Measurements from ENCODE around the gene BRD3OS.

GRCh38 chr9:133865366-133866246 is 126.5 kb downstream of the VAV2 start:
- PRO-cap: no peak

GRCh38 chr9:133884932-133885763 is 107.0 kb downstream of the VAV2 start:
- PRO-cap: no peak

DNA sequence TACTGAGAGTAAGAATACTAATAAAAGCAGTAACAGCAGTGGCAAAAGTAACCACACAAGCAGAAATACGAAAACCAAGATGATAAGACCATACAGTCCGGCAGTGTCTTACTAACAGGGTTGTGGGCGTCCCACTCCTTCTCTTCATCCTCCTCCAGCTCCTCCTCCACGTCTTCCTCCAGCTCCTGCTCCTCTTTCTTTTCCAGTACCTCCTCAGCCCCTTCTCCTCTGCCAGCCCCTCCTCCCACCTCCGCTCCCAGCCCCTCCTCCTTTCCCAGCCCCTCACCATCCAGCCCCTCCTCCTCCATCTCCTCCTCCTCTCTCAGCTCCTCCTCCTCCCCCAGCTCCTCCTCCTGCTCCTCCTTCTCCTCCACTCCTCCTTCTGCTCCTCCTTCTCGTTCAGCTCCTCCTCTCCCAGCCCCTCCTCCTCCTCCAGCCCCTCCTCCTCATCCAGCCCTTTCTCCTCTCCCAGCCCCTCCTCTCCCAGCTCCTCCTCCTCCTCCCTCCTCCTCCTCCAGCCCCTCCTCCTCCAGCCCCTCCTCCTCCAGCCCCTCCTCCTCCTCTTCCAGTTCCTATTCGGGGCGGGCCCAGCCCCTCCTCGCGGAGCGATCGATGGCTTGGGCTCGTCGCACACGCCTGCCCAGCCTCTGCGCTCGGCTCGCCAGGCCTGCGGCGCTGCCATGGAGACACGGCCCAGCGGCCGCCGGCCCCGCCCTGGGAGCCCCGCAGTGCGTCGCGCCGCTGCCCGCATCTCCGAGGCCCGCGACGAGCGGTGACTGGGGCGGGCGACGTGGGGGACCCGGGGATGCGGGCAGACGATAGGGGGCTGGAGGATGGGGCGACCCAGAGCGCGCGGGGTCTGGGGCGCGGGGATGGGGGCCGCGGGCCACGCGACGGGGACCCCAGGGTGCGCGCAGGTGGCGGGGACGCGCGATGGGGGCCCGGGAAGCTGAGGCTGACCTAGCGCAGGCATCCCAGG is at the start of gene BRD3OS:
TSS of gene BRD3OS (plus strand) at position 717 of the 979 bp plus-strand sequence.
- PRO-cap: unidirectional peak, minus-strand start at position 202 of the sequence; unidirectional peak, plus-strand start at position 726 of the sequence

DNA sequence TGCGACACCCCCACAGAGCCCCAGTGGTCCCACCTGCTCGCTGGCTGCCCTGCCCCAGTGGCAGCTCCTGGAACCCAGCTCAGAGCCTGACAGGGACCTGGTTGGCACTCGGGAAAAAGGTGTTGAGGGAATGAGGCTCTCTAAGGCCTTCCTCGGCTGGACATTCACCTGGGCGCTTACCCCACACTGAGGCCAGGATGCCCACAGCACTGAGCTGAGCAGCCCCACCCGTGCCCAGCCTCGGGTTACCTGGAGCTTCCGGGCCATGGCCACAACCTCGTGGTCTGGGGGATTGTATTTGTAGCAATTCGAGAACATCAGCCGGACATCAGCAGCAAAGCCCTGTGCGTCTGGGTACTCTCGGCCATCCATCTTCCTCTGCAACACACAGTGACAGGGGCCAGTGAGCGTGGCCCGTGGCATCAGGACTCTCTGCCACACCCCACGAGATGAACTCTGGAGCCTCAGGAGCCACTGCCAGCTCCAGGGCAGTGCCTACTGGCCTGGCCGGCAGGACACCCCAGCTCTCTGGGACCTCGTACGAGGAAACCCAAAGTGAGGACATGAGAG is 19.8 kb downstream of the BRD3OS start:
- PRO-cap: no peak

- PRO-cap: no peak
Observed at GRCh38 chr9:134050797-134051195, 17.0 kb downstream of the BRD3 start.

DNA sequence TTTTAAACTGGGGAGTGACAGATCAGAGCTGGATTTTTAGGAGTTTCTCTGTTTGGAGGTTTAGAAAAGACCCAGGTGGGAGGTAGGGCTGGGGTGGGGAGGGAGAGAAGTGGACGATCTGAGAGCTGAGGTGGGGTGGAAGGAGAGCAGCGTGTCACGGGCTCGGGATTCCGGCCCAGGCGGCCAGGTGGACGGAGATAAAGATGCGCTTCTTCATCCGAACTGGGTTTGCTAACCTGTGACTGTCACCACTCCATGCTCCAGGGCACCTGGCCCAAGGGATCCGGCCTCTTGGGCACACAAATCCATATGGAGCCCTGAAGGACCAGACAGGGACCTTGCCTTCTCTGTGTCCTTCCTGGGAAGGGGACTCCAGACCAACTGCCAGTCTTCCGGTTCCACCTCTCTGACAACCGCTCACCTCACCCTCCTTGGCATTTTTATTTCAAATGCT is 1.2 kb upstream of the WDR5 start:
- PRO-cap: bidirectional peak, plus-strand start outside the sequence, minus-strand start at position 383 of the sequence

- PRO-cap: bidirectional peak, plus-strand start at chr9:134164550, minus-strand start at chr9:134164569; bidirectional peak, plus-strand start at chr9:134165087, minus-strand start at chr9:134165268
Observed at GRCh38 chr9:134164450-134165494, 28.9 kb downstream of the WDR5 start.

DNA sequence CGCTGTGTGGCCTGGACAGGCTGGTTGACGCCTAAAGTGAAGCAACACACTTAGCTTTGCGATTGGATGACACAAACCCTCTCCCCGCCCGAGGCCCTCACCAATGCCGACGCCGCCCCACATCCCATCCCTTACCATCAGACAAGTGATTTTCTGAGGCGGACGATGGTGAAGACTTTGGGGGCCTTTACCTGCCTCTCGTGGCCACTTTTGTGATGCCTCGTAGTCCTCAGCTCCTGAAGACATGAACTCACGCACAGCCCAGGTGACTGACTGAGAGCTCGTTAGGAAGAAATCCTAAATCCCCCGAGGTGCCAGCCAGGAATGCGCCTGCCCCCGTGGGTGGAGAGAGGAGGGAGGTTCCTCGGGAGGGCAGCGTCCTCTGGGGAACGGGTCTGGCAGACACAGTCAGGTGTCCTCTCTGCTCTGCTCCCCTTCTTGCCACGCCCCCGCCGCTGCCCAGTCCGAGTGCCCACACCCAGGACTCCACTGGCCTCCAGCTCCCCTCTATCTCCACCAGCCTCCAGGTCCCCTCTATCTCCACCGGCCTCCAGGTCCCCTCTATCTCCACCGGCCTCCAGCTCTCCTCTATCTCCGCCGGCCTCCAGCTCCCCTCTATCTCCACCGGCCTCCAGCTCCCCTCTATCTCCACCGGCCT is 30.9 kb upstream of the RXRA start:
- PRO-cap: no peak

DNA sequence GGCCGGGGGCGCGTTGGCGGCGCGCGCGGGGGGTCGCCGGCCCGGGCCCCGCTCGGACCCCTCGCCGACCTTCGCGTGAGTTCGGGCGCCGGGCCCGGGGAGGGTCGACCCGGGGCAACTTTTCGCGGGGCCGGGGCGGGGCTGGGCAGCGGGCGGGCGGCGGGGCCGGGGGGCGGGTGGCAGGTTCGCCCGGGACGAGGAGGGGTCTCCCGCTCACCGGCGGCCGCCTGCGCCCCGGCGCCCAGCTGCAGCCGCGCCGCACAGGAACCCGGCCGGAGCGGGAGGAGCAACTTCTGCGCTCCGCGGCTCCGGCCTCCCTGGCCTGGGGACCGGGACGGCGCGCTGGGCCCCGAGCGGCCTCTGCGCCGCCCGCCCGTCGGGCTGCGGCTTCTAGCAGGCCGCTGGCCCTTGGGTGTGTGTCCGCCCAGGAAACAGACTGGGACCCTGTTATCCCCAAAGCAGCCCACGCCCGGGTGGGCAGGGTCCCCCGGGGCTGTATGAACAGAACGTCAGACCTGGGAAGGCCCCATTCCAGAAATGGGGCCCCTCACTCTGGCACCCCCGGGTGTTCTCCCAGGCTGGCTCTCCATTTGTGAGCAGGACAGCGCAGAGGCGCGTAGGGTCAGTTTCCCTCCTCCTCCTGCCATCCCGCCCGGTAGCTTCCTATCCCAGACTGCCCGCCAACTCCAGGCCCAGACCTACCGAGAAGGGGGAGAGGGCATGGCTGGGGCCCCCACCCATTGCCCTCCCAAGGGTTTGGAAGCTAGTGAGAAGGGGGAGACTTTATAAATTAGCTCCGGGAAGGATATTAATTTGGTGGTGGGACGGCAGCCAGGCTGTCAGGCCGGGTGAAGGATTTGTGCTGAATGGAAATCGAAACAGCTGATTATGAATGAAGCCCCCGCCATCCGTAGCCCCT is 726 bp downstream of the RXRA start:
- PRO-cap: no peak

GRCh38 chr9:134329868-134330425 is 3.7 kb downstream of the RXRA start:
- PRO-cap: no peak

- PRO-cap: no peak
Observed at GRCh38 chr9:134331284-134331943, 5.2 kb downstream of the RXRA start.

DNA sequence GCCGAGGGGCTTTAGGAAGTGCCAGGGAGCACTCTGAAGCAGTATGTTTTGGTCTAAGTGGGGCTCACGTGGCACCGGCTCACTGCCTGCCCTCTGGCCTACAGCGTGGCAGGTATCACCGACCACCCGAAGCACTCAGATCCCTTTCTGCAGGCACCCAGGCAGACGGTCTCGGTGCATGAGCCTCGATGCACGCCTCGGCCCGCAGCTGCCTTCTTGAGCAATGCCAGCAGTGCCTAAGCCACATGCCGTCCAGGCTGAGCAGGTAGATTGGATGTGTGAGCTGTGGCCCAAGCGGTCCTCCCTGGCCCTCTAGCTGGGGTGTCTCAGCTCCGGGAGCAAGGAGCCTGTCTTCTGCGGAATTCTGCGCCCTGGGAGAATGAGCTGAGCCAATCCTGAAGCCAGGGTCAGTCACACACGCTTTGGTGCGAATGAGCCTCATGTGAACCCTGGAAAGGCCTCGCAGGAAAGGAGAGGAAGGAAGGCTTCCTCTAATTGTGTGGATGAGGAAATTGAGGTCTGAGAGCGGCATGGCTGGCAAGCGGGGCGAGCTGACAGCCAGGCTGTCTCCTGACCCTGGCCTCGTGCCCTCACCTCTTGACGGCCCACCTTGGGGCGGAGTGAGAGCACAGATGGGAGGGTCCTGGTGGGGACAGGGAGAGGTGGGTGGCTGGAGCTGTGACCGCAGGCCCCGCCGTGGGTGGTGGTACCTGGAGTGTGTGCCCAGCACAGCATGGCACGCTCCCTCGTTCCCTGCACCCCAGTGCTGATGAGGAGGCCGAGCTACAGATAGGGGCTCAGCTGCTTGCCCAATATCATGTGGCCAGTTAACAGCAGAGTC is 14.4 kb downstream of the RXRA start:
- PRO-cap: no peak

- PRO-cap: no peak
Observed at GRCh38 chr9:134353471-134353965, 27.3 kb downstream of the RXRA start.

DNA sequence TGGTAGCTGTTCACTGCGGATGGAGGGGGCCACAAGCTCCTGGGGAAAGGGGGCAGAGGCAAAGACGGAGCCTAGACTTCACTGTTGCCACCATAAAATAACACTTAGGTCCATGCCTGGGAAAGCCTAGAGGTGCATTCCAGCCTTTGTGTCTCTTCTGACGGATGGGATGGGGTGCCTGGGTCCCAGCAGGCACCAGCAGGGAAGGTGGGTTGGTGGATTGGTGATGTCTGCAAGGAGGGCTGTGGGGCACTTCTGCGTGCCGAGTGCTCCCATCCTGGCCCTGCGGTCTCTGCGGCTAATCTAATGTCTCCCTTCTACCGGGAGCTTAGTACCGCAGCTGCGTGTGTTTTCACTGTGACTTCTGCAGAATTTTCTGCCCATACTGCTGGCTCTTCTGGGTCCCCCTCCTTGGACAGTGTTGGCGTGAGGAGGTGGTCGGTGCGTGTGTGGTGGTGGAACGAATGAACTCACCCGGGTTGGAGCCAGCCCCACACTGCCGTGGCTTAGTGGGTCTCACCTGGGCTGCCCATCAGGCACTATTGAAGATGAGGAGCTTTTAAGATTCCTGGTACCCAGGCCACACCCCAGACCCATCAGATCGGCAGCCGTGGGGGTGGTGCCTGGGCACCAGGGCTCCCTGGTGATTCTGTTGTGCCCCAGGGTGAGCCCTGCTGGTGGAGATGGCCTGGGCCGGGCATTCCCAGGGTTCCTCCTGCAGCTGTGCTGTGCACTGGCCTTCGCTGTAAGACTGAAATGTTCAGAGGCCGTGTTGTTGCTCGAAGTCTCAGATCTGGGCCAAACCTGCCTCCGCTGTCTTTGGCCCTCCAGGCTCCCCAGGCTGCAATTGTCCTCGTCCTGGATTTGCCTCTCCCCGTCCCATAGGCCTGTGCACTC is 28.0 kb downstream of the RXRA start:
- PRO-cap: no peak

GRCh38 chr9:134356477-134357559 is 30.6 kb downstream of the RXRA start:
- PRO-cap: no peak

- PRO-cap: no peak
Observed at GRCh38 chr9:134358459-134359211, 32.4 kb downstream of the RXRA start.

DNA sequence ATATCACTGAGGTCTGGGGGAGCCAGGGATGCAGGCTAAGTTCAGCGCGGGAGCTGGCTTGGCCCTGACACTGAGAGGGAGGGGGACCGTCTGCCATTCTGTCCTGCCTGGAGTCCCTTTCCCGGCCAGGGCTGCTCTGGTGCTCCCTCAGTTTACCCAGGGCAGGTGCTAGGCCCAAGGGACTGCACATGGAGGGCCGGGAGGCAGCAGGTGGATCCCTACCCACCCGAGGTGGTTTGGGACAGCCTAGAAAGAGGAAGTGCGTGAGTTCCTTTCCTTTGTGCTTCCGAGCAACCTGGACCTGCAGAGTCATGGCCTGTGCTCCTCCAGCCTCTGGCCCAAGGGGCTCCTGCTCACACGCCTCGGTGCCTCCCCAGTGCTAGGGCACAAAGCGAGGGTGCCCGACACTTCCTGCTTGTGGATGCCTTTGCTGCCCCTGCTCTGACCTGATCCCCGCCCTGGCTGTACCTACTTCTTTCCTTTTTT is 79.2 kb downstream of the RXRA start:
- PRO-cap: no peak

- PRO-cap: no peak
Observed at GRCh38 chr9:134422006-134422464, 95.8 kb downstream of the RXRA start.

DNA sequence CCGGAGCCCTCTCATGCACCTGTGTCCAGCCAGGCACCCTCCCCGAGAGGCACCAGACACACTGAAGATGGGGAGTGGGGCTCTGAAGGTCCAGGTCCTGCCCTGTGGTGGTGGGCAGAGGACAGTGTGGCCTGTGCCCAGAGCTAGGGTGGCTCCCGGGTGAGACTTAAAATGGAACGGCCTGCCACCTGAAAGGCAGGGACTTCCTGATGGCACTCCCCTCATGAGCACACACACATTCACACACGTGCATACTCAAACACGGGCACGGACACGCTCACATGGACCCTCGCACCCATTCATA is 114.8 kb downstream of the RXRA start:
- PRO-cap: no peak

DNA sequence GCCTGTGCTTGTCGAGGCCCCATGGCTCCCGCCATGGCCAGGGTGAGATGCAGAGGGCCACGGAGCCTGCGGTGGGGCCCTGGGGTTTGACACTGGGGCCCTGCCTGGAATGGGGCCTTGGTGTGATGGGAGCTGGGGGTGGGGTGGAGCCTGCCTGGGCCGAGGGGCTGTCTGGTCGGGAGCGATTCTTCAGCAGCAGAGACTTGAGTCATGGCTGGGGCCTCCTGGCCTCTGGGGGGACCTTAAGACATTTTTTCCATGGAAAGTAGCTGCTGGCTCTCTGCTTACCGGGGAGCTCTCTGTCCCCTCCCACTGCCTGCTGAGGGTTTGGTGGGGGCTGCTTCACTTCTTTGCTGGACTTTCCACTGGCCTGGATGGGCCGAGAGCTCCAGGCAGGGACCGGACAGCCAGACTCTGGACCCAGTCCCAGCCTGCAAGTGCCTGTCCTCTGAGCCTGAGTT is 132.2 kb downstream of the RXRA start:
- PRO-cap: no peak

Measured in neuron (in vitro differentiated cells).